SK-MEL-5 (cell line): ENCODE measurements around the genes PCDHB4, PCDHB8, PCDHB11, PCDHB15 and PCDHGA7.

GRCh38 chr5:141041009-141041595, 10.1 kb upstream of the PCDHB1 start:
RAMPAGE:
- cytosol, long total RNA: no peak
- long total RNA: no peak
- nucleus, long total RNA: no peak

DNA sequence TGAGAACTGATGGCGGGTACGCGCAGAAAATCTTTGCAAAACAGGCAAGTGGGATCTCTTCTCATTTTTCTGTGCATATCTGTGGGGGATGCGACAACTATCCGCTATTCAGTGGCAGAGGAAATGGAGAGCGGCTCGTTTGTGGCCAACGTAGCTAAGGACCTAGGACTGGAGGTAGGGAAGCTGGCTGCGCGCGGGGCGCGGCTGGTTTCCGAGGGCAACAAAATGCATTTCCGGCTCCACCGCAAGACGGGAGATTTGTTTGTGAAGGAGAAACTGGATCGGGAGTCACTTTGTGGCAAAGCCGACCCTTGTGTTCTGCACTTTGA, 252 bp downstream of the PCDHB1 start:
RAMPAGE:
- cytosol, long total RNA: no peak
- long total RNA: no peak
- nucleus, long total RNA: no peak

DNA sequence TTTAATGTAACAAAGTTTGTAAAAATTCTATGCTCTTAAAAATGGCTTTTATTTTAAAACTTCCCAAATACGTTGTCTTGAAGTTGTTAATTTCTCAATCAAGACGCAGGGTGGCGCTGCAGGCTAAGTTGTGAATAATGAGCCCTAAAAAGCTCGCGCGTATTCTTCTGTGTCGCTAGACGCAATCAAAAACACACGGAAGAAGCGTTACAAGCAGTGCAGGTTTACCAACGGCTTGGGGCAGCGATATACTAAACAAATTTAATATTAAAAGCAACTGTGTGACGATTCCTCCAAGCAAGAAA, at the start of gene PCDHB4:
PCDHB4 (plus strand) TSS at position 194 of the 305 bp plus-strand sequence.
RAMPAGE:
- cytosol, long total RNA: no peak
- long total RNA: no peak
- nucleus, long total RNA: no peak

DNA sequence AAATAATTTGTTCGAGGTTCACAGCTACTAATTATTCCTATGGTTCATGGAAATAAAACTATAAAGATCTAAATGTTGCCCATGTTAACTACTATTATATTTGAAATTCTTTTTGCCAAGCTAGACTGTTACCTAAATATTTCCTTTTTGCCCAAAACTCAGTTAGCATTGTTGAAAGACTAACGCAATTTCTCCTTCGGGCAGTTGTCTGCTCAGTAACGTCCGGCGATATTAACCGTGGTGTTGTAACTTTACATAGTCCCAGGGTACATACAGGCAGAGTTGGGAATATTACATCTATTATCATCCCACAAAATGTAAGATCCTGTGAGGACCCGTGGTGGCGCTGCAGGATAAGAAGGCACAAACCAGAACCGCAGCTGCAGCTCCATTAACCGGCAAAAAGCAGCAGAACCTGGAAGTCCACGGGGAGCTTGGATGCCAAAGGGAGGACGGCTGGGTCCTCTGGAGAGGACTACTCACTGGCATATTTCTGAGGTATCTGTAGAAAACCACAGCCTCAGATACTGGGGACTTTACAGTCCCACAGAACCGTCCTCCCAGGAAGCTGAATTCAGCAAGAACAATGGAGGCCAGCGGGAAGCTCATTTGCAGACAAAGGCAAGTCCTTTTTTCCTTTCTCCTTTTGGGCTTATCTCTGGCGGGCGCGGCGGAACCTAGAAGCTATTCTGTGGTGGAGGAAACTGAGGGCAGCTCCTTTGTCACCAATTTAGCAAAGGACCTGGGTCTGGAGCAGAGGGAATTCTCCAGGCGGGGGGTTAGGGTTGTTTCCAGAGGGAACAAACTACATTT, at the start of gene PCDHB8:
PCDHB8 (plus strand) TSS at position 342 of the 813 bp plus-strand sequence.
RAMPAGE:
- cytosol, long total RNA: no peak
- long total RNA: no peak
- nucleus, long total RNA: no peak

GRCh38 chr5:141199306-141199930, at the start of gene PCDHB11:
Gene PCDHB11, plus strand, starts transcription at chr5:141199627.
RAMPAGE:
- cytosol, long total RNA: no peak
- long total RNA: no peak
- nucleus, long total RNA: no peak

DNA sequence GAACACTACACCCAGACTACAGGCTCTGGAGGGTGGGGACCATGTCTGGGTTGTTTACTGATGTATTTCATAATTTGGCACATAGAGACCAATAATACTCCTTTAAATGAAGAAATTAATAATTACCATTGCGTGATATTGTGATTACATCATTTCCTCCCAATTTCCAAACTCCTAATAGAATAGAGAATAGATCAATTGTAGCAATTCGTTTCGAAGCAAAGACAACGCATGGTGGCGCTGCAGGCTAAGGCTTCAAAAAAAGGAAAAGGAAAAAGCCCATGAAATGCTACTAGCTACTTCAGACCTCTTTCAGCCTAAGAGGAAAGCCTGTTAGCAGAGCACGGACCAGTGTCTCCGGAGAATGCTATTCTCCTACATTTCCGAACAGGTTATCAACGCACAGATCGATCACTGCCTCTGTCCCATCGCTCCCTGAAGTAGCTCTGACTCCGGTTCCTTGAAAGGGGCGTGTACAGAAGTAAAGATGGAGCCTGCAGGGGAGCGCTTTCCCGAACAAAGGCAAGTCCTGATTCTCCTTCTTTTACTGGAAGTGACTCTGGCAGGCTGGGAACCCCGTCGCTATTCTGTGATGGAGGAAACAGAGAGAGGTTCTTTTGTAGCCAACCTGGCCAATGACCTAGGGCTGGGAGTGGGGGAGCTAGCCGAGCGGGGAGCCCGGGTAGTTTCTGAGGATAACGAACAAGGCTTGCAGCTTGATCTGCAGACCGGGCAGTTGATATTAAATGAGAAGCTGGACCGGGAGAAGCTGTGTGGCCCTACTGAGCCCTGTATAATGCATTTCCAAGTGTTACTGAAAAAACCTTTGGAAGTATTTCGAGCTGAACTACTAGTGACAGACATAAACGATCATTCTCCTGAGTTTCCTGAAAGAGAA, at the start of gene PCDHB15:
PCDHB15 (plus strand) TSS at position 304 of the 898 bp plus-strand sequence.
RAMPAGE:
- cytosol, long total RNA: no peak
- long total RNA: no peak
- nucleus, long total RNA: no peak

DNA sequence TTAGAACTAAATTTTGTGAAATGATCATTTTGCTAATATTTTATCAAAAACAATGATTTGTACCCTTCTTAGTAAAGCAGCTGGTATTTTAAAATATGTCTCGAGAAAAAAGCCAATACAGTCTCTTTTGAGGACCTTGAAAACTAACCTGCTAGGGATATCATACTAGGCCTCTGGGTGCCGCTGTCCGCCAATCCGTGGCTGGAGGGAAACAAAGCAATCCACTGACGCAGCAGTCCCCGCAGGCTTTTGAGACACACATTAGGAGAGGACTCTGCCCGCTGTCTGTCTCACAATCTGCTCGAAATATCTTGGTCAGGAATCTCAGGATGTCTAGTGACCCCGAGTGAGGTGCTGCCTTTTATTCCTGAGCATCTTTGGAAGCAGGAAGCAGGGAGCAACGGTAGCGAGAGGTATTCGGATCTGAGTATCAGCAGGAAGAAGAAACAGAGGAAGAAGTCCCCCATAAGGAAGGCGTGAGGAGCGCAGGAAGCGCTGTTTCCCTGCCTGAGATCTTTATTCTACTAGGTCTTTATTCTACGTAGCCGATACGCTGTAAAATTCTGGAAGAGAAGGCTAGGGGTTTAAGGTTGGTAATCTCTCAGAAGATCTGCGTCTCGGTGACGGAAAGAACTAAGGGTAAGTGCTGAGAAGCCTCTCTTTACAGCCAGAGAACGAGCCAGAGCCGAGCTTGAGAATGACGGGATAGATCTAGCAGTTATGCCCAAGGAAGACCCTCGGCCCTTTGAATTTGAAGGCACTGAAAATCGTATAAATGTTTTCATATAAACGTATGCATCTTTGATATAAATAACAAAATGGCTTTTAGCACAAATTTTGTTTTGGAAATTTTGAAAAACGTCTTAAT, 4.1 kb upstream of the PCDHGA1 start:
RAMPAGE:
- cytosol, long total RNA: no peak
- long total RNA: no peak
- nucleus, long total RNA: no peak

GRCh38 chr5:141339090-141339289, 430 bp downstream of the PCDHGA2 start:
RAMPAGE:
- cytosol, long total RNA: no peak
- long total RNA: no peak
- nucleus, long total RNA: no peak

DNA sequence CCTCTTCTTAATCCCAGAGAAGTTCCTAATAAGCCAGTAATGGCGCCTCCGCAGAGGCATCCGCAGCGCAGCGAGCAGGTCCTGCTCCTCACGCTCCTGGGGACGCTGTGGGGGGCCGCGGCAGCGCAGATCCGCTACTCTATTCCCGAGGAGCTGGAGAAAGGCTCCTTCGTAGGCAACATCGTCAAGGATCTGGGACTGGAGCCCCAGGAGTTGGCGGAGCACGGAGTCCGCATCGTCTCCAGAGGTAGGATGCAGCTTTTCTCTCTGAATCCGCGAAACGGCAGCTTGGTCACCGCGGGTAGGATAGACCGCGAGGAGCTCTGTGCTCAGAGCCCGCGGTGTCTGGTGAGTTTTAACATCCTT, 337 bp downstream of the PCDHGA6 start:
RAMPAGE:
- cytosol, long total RNA: no peak
- long total RNA: no peak
- nucleus, long total RNA: no peak

DNA sequence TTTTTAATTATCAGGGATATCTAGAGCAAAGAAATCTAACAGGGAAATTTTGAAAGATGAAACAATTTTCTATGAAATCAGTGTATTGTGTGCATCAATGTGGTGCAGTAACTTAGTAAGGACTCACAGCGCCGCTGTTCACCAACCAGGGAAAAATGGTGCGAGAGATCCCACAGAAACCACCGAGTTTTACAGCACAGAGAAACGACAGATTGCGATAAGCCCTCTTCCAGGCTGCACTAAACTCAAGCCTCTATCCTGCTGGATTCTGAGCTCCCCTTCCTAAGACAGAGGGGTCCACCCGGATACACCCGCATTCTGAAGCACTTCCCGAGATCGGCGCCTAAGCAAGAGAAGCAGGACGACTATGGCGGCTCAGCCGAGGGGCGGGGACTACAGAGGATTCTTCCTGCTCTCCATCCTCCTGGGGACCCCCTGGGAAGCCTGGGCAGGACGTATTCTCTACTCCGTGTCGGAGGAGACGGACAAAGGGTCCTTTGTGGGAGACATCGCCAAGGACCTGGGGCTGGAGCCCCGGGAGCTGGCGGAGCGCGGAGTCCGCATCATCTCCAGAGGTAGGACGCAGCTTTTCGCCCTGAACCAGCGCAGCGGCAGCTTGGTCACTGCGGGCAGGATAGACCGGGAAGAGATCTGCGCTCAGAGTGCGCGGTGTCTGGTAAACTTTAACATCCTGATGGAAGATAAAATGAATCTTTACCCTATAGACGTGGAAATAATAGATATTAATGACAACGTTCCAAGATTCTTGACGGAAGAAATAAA, at the start of gene PCDHGA7:
PCDHGA7 (plus strand) TSS at position 210 of the 783 bp plus-strand sequence.
RAMPAGE:
- cytosol, long total RNA: no peak
- long total RNA: no peak
- nucleus, long total RNA: no peak

DNA sequence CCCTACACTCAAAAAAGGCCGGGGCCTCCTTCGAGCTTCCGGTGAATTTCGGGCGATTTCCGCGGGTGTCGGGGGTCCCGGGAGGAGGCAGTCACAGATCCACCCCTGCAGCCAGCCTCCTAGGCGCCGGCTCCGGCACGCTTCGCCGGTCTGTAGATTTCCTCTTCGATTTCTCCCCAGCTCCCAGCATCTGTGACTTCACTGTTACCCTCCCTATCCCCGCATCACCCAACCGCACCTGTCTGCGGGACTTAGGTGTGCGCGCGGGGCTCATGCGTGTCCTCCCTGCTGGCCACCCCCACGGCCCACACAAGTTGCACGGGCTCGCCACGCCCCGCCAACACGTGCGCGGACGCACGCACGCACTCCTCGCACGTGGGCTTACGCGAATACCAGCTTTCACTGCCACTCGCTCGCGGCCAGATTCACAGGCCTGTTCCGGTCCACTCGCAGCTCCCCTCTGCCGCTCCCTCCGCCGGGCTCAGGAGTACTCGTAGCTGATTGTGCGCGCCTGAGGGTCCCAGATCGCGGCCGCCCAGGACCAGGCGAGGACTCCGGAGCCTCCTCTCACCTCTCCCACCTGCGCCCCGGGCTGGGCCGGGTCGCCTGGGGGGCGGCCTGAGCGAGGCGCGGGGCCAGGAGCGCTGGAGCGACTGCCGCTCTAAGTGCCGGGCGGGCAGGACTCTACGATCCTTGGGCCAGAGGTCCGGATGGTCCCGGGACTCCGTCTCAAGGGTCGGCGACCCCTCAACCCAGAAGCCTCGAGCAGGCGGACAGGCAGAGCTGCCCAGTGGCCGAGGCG, 3.3 kb downstream of the PCDHGC5 start:
RAMPAGE:
- cytosol, long total RNA: no peak
- long total RNA: no peak
- nucleus, long total RNA: no peak

DNA sequence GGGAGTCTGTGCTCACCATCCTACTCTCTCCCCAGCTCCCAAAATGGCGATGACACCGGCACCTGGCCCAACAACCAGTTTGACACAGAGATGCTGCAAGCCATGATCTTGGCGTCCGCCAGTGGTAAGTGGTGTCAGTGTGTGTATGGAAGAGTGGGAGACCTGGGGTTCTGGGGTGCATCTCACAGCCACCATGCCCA, 16.4 kb downstream of the PCDHGC5 start:
RAMPAGE:
- cytosol, long total RNA: no peak
- long total RNA: no peak
- nucleus, long total RNA: no peak

RAMPAGE:
- cytosol, long total RNA: no peak
- long total RNA: no peak
- nucleus, long total RNA: no peak
These were observed 26.3 kb downstream of the PCDHGC5 start for GRCh38 chr5:141514956-141515748.

DNA sequence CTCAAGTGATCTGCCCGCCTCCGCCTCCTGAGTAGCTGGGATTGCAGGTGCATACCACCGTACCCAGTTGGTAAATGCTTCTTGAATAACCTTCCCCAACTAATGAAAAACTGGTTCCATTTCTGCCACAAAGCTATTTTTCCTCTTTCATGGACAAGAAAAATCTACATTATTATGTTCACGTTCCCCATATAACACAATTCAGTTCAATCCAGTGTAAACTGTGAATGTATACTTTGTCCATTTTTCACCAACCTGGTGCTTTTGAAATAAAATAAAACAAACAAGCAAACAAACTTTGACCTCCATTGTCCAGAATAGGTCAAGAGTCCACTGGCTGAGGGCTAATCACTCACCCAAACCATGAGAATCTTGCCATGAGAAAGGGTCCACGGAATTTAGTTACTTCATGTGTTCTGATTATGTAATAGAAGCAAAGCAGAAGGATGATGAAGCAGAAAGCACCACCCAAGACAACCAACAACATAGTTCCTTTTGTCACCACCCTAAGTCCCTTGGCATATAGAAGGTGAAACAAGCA, 28.7 kb downstream of the DIAPH1 start:
RAMPAGE:
- cytosol, long total RNA: no peak
- long total RNA: no peak
- nucleus, long total RNA: no peak

DNA sequence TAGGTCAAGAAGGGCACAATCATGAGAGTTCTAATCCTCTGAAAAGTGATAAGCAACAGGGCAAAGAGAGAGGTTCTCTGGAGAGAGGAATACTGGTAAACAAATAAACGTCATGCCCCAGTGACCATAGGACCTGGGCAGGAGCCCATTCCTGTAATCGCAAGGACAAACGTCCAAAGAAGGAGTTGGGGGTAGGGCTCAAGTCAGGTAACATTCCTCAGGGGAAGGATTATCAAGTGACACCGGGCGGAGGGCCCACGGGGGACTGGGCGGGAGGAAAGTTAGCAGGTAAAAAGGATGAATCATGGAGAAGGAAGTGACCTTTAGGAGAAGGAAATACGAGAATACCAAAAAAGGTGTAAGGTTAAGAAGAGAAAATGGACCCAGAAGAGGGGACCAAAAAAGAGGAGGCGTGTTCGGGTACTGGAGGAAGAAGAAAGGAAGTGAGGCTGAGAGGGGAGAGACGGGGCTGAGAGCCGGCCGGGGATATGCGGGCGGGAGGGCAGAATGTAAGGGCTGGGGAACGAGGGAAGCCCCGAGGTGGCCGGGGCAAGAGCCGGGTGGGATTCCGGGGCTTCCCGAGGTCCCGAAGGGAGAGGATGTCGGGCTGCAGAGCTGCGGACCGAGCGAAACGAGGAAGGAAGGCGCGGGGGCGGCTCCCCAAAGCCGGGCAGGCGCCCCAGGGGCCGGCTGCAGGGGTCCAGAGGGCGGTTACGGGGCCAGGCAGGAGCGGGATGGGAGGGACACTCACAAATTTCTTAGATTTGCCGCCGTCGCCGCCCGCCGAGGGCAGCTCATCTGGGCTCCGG, 549 bp downstream of the DIAPH1 start:
RAMPAGE:
- cytosol, long total RNA: no peak
- long total RNA: no peak
- nucleus, long total RNA: no peak

DNA sequence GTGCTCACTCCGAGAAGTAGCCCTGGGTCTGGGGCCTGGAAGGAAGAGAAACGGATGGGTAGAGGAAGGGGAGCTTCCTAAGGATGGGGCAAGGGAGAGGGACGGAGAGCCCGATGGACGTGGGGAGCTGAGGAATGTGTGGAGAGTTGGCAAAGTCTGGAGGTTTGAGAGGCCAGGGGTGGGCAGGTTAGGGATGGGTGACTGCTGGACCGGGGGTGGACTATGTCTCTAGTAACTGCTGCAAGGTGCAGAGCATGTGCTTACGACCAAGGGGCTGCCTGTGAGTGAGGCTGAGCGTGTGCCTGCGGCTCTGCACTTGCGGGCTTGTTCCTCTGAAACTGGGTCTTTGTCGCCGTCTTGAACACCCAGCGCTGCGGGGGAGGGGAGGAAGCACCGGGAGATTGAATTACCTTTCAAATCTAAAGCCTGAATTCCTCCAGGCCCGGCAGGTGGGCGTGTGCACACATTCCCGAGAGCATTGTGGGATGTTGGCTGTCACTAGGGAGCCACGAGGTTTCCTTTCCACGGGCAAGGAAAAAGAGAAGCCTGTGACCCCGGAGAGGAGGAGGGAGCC, 76.5 kb upstream of the ARAP3 start:
RAMPAGE:
- cytosol, long total RNA: no peak
- long total RNA: no peak
- nucleus, long total RNA: no peak

GRCh38 chr5:141811389-141812253, 66.6 kb downstream of the PCDH1 start:
RAMPAGE:
- cytosol, long total RNA: no peak
- long total RNA: no peak
- nucleus, long total RNA: no peak

GRCh38 chr5:141835921-141836672, 42.1 kb downstream of the PCDH1 start:
RAMPAGE:
- cytosol, long total RNA: no peak
- long total RNA: no peak
- nucleus, long total RNA: no peak

DNA sequence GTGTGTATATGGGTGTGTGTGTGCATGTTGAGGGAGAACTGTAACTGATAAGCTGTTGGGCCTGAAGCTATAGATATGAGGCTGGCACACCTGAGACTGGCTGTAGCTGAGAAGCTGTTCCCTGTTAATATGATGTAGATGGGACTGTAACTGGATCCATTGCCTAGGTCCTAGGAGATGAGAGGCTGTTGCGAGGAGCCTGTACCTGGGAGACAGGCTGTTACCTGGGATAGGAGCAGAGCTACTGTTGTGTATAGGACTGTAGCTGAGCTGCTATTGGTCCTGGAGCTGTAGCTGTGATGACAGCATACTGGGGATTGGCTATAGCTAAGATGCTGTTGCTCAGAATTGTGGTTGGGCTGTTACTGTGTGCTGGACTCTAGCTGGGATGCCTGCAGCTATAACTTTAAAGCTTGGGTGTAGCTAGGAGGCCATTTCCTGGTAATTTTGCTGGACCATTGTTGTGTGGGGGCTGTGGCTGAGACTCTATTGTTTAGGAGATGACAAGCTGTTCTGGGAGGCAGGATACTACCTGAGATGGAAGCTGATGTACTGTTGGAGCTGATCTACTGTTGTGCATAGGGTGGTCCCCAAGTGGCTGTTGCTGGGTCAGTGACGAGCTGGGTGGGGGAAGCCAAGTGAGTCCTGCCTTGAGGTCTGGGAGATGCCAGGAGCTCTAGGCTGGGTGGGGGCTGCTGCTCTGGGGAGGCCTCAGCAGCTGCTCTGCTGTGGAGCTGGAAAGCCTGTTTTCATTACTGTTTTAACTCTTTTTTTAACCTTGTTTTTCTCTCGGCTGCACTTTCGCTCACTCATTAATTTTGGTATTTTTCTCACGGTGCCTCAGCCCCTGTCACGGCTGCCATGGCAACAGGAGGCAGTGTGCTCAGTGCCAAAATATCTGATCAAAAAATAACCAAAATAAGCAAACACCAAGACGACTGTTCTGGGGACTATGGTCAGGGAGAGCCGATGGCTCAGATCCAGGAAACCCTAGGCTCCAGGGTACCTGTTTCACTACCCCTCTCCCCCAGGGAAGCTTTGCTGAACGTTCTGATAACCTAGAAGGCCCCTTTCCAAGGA, 2.9 kb upstream of the PCDH1 start:
RAMPAGE:
- cytosol, long total RNA: no peak
- long total RNA: no peak
- nucleus, long total RNA: no peak

GRCh38 chr5:141930887-141931270, 7.2 kb downstream of the DELE1 start:
RAMPAGE:
- cytosol, long total RNA: no peak
- long total RNA: no peak
- nucleus, long total RNA: no peak